Epidermal melanocyte (primary cell): ENCODE measurements around a stretch of chr22.

GRCh38 chr22:46735936-46736620, 2.0 kb downstream of the CERK start:
- RRBS, result no CpG with 5 or more reads among the region's 11 CpGs

DNA sequence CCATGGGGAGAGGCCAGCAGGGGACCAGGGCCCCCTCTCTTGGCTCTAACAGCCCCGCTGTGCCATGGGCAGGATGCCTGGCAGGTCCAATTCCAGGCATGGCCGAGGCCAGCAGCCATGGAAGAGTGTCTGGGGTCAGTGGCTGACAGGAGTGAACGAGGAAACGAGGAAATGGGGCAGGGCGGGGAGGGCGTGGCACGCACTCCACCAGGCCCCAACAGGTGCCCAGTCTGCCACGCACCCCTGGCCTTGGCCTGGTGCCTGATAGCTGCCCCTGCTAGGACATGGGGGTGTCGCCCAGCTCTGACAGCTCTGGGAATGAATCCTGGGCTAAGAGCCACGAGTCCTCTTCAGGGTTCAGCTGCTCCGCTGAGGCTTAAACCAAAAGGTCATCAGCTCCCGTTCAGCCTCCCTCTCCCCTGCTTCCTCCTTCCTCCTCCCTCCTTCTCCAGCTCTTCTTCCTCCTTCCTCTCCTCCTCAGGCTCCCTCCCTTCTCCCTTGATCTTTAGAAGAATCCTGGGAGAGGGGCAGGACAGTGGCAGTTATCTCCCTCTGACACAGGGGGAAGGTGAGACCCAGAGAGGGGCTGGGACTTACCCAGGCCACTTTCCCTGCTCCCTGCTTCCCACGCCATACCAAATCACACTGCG, 11.5 kb upstream of the TBC1D22A start:
- RRBS, result no CpG with 5 or more reads among the region's 14 CpGs

GRCh38 chr22:46758759-46759368, 3.6 kb upstream of the TBC1D22A start:
- RRBS, result no CpG with 5 or more reads among the region's 11 CpGs

DNA sequence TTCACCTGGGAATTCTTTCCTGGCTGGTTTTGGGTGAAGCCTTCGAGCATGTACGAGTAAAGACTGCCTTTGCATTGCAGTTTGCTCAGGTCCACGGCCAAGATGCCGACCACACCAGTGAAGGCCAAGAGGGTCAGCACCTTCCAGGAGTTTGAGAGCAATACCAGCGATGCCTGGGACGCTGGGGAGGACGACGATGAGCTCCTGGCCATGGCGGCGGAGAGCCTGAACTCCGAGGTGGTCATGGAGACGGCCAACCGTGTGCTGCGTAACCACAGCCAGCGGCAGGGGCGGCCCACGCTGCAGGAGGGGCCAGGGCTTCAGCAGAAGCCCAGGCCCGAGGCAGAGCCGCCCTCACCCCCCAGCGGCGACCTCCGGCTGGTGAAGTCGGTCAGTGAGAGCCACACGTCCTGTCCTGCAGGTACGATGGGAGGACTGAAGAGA, 31.0 kb downstream of the TBC1D22A start:
- RRBS, result no CpG with 5 or more reads among the region's 25 CpGs

- RRBS, result no CpG with 5 or more reads among the region's 26 CpGs
These were observed 154.7 kb downstream of the TBC1D22A start for GRCh38 chr22:46916892-46917872.

- RRBS, result no CpG with 5 or more reads among the region's 11 CpGs
These were observed 247.8 kb downstream of the TBC1D22A start for GRCh38 chr22:47010085-47010838.

GRCh38 chr22:47042988-47043496, 280.6 kb downstream of the TBC1D22A start:
- RRBS, result 98% methylated on average over 6 of the region's 15 CpGs

GRCh38 chr22:47333656-47334130, 571.2 kb downstream of the TBC1D22A start:
- RRBS, result no CpG with 5 or more reads among the region's 1 CpG

- RRBS, result 36% methylated on average over 4 of the region's 47 CpGs
These were observed 857.7 kb upstream of the TAFA5 start for GRCh38 chr22:47631322-47632454.

GRCh38 chr22:47703747-47704176, 785.6 kb upstream of the TAFA5 start:
- RRBS, result no CpG with 5 or more reads among the region's 7 CpGs

GRCh38 chr22:48090530-48090853, 398.9 kb upstream of the TAFA5 start:
- RRBS, result no CpG with 5 or more reads among the region's 4 CpGs

GRCh38 chr22:48369936-48370423, 119.4 kb upstream of the TAFA5 start:
- RRBS, result no CpG with 5 or more reads among the region's 11 CpGs

DNA sequence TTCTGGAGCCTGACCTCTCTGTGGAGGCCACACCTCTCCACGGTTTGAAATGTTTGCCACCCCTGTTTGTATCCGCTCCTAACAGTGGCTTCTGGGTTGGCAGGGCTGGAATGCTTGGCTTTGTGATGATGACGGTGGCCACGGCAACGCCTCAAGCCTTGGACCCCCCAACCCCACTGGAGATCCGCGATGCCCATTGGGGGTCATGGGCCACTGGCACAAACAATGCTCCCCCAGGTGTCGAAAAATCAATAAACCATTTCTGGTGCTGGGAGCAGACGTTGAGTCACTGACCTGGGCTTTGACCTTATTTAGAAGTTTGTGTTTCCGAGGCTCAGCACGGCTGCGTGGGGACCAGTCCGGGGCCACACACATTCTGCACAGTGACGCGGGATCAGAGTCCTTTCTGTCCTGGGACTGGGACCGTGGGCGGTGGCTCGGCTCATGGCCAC, 72.2 kb downstream of the TAFA5 start:
- RRBS, result no CpG with 5 or more reads among the region's 18 CpGs

DNA sequence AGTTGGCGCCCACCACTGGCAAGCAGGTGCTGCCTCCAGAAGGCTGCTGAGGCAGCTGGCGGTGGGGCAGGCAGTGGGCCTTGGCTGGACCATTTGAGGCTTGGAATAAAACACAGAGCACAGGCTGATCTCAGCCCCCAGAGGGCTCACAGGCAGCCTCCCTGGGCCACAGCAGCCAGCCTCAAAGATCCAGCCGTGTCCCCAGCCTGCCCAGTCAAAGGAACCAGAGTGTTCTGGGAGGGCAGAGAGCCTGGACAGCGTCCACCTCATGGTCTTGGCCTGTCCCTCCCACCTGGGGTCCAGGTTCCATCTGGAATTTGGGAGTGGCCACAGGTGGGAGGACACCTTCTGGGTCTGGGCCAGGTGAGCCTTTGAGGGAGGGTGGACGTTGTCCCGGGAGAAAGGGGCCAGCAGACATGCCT, 186.6 kb downstream of the TAFA5 start:
- RRBS, result no CpG with 5 or more reads among the region's 6 CpGs

DNA sequence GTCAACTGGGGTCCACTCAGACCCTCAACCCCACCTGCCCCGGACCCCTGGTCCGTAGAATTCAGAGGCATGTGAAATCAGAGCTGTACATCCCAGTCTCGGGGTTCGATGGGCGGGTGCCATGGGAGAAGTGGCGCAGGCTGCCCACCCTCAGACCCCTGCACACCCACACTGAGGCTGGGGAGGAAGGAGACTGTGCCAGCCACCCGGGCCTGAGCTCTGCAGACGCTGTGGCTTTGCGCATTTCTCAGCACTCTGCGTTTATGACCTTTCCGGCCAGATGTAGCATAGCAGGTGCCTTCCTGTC, 206.6 kb downstream of the TAFA5 start:
- RRBS, result 83% methylated on average over 3 of the region's 11 CpGs

- RRBS, result no CpG with 5 or more reads among the region's 10 CpGs
These were observed 231.8 kb downstream of the TAFA5 start for GRCh38 chr22:48721229-48721541.

DNA sequence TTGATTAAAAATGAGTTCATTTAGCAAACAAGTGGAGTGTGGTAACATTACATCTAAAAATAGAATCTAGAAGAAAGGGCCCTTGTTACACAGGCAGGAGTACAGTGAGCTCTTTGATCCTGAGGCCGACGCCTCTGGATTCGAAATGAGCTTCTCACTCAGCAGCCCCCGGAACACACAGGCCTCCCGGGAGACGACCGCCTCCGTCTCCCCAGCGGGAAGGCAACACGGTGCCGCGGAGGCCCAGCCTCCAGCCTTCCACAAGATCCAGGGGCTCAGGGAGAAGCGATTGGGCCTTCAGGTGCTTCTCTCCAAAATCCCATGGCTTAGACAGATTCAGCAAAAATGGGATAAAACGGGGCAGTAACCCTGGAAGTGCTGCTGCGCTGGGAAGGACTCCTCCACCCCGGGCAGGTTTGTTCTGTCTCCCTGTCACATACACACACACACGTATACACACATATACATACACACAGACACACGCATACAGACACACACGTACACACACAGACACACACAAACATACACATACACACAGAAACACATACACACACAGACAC, 379.0 kb downstream of the BRD1 start:
- RRBS, result no CpG with 5 or more reads among the region's 19 CpGs

DNA sequence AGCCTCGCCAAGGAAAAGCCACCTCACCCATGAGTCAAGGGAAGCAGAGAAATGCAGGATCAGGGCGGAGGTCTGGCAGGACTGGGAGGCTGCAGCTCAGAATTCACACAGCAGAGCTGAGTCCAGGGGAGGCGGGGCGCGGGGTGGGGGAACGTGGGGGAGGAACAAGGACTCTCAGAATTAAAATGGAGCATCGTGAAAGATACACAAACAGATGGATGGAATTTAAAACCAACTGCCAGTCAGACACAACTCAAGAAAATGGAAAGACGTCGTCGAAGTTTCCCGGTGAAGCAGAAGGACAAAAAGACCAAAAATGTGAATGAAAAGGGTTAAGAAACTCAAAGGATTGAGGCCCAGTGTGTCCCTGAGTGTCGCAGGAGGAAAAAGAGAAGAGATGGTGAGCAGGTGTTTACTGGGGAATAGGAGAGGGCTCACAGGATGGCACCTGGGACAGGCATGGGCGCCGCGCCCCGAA, 377.5 kb downstream of the BRD1 start:
- RRBS, result no CpG with 5 or more reads among the region's 16 CpGs

DNA sequence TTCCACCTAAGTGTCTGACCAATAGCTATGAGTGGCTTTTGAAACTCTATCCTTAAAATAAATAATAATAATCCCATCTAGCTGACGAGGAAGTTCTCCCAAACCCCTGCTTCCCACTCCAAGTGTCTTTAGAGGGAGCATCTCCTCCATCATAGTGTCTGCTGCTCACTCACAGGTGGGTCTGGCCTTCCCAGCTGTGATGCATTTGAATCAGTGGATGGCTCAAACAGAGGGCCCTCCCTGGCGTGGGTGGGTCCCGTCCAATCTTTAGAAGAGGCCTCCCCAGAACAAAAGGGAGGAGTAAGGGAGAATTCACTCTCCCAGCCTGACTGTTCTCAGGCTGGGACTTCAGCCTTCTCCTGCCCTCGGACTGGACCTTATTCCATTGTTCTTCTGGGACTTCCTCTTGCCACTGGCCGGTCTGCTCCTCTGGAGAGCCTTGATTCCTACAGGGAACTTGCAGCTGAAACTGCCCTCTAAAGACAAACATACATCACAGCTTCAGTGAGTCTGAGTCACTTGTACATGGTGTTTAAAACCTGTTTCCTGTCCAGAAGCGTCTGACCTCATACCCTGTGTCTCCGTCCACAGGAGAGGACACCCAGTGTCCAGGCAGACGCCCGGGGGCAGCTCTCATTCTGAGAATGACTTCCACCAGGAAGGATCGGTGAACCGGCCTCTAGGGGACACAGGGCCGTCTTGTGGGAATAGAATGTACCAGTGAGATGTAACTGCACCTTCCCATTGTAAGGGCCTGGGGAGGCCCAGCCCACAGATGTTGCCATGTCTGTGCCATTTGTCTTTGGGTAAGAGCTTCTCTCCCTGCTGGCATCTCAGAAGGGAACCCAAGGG, 234.7 kb downstream of the BRD1 start:
- RRBS, result no CpG with 5 or more reads among the region's 12 CpGs

GRCh38 chr22:49607047-49607785, 220.5 kb downstream of the BRD1 start:
- RRBS, result no CpG with 5 or more reads among the region's 18 CpGs